Metastatic Pancreatic Carcinoma in the Ovary (tissue), 1 donor: ENCODE measurements around the genes FAM162B and GPRC6A.

- PRO-cap: no peak
Measured at GRCh38 chr6:112235822-112236480, 18.4 kb downstream of the LAMA4 start.

DNA sequence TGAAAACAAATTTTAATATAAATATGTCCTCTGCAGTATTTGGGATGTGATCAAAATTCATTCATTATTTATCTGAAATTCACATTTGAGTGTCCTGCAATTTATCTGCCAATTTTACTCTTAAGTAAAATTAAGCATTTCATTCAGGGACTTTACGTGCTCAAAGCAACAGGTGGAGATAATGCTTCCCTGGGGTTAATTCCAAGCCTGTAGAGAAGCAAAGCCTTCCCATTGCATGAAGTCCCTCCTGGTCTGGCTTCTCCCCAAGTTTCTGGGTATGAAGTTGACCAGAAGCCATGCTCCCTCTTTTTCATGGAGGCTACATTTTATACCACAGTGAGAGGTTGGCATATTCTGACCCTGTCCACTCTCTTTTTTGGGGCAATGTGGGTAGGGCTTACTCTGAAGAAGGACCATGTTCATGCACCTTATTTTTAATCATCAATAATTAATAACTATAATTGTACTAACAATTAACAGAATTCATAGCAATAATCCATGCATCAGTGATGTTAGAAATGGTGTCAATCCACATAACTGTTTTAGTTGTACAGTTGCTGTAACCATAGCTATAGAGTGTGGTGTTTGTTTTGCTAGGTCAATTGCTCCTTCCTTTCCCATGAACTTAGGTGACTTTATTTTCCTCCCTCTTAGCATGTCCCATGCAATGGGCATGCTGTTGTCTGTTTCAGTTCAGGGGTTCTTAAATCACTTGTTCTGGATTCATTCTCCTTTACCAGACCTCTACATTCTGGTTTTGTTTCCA lies 1.7 kb downstream of the LAMA4 start:
- PRO-cap: no peak

DNA sequence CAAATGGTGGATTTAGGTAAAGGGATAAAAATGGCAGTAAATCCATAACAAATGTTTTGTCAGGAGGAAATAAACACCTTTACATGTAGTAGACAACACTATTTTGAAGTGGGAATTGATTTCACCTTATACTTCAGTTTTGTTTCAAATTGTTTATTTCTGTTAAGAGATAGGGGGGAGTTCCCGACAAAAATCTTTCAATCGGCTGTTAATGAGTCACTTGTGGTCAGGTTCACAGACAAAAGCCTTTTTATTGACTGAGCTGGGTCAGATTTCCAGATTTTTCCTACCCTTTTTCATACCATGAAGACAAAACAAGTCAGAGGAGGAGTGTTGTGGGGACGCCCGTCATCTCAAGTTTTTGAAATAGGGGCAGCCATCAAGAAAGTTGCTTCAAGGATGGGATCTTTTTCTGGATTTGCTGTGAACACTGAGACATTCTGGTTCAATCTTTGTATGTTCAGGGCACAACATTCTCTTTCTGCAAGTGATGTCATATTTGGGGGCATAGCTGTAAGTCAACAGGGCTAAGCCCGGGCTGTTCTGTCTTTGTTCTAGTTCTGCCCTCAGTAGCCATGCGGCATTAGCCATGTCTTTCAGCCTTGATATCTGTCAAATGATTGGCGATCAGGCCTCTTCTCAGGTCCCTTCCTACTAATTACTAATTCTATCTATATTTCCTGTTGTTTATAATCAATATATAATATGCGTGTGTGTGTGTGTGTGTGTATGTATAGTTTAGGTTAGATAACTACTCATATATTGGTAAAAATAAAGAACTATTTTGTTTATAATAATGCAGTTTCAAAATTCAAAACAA lies 496.0 kb upstream of the MARCKS start:
- PRO-cap: no peak

DNA sequence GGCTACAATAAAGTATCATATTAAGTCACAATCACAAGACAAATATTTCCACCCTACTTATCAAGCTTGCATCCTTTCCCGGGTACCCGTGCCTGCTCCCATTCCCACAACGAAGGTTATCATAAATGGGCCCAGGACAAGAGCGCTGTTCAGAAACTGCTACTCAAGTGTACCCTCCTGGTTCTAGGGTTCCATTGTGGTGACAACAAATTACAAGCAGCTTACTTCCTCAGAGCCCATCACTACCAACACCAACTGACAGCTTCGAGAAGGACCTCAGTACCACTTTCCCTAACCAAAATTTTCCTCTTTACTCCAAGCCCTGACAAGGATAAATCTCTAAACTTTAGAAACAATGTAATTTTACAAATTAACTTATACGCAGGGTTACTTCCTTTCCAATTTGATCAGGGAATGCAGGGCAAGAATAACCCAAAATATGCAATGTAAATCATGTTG lies 2.2 kb downstream of the HDAC2 start:
- PRO-cap: no peak

- PRO-cap: no peak
Measured at GRCh38 chr6:113995580-113996034, 24.7 kb upstream of the HDAC2 start.

DNA sequence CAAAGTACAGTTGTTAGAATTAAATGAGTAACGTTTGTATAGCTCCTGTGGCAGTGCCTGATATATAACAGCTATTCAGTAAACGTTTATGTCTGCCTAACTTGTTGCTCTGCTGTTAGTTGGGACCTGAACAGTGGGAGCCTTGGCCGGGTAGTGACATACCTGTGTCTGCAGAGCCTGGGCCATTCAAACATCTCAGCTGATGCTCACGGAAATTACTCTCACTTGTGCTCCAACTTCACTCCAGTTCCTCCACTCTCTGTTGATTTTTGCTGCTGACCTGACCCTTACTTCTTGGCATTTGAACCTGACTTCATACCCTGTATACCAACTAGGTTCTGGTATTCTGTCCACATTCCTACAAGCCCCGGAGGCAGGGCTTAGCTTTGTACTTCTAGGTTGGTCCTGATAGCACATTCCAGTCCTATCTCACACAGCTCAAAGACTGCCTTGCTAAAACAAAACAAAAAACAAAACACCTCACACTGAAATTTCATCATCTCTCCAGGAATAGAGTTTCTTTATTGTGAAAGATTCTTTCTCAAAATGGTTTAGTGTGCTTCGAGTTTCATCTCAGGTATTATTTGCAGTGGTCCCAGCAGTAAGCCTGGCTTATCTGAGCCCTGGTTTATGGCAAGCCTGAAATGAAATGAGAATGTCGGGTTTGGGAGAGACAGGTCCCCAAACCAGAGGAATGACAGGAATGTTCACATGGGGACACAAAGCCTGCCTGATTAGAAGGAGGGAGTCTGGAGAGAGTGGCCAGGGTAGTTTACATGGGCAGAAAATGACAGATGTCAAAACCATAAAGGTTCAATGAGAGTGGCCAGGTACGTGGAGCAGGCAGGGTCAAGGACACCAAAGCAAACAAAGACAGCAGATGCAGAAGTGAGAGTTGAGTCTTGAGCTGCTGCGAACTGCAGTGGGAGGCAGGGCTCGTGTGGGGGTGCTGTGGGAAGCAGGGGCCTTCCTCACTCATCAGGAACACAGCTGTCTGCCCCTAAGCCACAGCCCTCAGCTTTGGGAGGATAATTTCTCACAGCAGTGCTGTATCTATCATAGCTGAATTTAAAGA lies 174.2 kb upstream of the HDAC2 start:
- PRO-cap: no peak

GRCh38 chr6:115947976-115948495 lies 112.7 kb downstream of the FRK start:
- PRO-cap: no peak

- PRO-cap: no peak
Measured at GRCh38 chr6:116252521-116252934, 1.3 kb downstream of the TSPYL4 start.

- PRO-cap: no peak
Measured at GRCh38 chr6:116557679-116558342, 4.3 kb downstream of the CALHM4 start.

GRCh38 chr6:116765045-116766101 lies at the start of gene FAM162B:
Gene FAM162B (minus strand): TSS chr6:116765719.
- PRO-cap: unidirectional peak, minus-strand start at chr6:116765719

GRCh38 chr6:116828994-116829321 lies at the start of gene GPRC6A:
Gene GPRC6A (minus strand): TSS chr6:116829083.
- PRO-cap: no peak

DNA sequence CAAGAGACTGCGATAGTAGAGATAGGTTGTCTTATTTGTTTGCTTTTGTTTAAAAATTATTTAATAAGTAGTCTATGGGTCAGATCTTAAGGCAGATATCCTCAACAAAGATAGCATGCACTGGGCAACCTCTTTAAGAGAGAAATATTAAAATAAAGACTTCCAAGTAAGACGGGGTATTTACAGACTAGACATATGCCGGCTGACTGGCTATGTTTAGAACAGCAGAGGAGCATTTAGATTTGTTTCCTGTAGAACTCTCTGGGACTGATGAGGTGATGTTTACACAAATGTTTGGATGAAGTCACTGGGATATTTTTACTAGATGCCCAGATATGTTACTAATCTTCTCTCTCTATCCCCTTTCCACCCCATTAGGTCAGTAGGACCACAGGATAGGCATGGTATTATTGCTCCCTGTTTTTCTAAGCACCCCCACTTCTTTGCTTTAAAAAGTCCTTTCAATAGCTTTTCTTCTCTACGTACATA lies 25.1 kb downstream of the VGLL2 start:
- PRO-cap: no peak

DNA sequence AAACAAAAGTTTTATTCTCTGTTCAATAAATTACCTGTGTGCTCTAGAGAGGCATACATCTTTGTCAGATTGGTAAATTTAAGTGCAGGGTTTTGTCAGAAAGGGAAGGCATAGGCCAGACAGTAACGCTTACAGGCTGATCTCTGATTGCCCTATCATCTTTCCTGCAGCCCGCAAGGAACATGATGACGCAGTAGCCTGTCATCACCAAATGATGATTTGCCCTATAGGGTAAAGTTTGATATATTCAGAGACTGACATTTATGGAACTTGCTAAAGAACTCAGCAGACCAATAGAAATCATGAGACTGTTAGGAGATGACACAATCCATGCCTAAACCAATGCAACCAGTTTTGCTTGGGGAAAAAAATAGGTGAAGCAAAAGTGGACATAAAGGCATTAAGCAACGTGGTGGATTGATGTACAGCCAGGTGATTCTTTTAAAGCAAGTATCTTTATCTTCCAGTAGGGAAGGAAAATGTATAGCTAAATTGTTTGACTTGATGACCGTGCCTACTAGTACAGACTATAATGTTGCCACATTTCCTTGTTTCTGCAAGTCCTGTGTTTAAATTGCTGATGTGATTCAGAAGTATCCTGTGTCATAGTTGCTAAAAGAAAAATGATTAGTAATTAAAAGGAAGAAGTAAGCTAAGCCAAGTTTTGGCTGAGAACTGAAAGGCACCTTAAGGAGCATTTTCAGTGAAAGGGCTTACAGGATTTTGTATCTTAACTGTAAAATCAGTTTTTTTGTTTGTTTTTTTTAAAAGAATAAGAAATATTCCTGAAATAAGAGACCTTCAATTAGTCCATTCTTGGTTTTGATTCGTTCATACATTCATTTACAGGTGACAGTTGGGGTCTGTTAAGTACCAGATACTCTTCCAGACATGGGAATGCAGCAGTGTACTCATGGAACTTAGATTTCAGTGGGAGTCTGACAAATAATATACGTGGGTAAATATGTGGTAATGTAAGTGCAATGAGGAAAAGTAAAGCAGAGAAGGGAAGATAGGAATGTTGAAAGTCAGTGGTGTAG lies 2.5 kb downstream of the NUS1 start:
- PRO-cap: no peak

DNA sequence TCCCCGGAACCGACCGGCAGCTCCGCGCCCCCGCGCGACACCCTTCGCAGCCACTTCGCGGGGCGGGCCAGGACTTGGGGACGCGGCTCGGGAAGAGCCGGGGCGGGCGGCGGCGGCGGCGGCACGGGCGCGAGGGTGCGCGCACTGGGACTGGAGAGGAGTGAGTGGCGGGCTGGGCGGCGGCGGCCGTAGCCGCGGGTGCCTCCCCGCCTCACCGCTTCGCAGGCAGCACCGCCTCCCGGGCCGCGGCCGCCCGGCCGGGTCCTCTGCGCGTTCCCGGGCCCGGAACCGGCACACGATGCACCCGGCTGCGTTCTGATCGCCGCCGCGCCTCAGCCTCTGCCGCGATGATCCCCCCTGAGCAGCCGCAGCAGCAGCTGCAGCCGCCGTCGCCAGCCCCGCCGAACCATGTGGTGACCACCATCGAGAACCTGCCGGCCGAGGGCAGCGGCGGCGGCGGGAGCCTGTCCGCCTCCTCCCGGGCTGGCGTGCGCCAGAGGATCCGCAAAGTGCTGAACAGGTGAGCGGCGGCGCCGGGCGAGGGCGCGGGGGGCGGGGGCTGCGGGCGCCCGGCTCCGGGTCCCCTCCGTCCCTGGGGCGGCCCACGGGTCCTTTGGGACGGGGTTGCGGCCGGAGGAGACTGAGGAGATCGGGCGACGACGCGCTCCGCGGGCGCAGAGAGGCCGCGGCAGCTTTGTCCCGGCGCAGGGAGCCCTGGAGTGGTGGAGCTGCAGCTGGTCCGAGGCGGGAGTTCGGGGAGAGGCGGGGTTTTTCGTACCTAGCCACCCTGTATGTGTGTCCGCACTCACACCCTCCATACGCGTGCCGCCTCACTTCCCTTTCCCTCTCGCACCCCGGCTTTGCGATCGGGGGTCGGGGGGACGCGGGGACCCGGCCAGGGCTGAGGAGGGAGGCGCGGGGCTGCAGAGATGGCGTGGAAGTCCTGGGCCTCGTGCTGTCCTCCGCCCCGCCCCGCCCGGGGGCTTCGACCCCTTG lies 614 bp downstream of the SLC35F1 start:
- PRO-cap: unidirectional peak, minus-strand start at position 716 of the sequence

- PRO-cap: no peak
Measured at GRCh38 chr6:118465149-118465702, 82.9 kb upstream of the PLN start.

DNA sequence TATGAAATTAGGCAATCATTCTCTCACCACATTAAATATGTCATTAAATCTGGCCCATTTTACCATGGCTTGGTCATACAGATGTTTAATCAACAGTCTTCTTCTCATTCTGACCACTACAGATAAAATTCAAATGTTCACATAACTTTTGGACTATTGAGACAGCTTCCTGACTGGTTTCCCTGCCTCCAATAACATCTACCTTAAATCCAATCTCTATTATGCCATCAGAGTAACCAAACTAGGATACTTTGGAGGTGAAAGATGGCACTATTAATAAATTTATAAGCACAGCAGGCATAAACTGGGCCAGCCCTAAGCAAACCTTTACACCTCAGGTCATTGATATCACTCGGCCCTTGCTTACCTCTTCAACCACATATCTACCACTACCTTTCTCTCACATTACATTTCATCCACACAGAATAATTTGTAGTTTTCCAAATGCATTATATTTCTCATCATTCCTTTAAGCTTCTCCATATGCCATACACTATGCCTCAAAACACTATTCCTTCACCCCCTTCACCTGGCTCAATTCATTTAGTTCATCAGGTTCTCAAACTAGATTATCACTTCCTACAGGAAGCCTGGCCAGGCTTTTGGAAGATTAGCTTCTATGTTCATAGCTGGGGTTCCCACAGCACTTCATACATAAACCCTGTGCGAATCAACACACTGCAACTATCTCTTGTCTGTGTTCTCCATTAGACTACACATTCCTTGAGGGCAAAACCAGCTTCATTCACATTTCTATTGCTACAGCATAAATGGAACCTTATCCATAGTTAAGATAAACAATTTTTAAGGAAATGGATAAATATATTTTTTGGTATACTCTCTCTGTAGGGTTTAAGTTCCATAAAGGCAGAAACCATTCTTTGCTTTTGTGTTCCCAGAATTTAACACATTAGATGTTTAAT lies 40.6 kb upstream of the PLN start:
- PRO-cap: no peak

DNA sequence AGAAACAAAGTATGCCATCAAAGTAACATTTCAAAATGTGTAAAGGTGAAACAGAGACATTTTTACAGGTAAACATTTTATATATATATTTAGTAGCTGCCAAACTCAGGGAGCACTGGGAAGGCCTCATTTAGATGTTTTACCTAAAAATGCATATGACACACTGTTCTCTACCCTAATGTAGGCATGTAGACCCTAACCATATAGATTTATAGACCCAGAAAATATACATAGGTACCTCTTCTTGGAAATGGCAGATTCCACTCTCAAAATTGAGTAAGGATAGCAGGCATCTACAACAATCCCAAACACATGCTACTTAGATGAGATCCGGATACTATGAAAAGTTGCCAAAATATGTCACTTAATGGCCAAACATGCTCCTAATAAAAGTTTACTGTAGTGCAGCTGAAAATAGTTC lies 10.8 kb upstream of the PLN start:
- PRO-cap: no peak

GRCh38 chr6:118573876-118574763 lies 26.0 kb downstream of the PLN start:
- PRO-cap: no peak

- PRO-cap: no peak
Measured at GRCh38 chr6:118808449-118809504, 85.2 kb upstream of the ASF1A start.

GRCh38 chr6:118815127-118816198 lies 78.5 kb upstream of the ASF1A start:
- PRO-cap: no peak